Stomach (tissue), 7 donors: ENCODE data around the genes EPHA3, OR5H6 and GPR15.

DNA sequence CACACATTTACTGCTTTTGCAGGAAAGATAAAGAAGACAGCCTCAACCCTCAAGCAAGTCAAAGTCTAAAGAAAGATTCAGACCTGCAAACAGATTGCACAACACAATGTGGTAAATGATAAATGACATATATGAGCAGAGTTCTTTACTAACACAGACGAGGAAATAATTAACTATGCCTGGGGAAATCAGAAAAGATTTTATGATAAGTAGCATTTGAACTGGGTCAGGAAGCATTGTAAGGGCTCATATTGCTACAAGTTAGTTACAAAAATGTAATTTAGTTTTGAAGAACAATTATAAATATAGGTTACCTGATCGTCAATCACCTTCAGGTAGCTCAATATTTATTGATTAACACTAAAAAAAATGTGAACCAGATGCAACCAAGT is 20.8 kb upstream of the CHMP2B start:
- PRO-cap = no peak
- RAMPAGE, long total RNA, 5 experiments = no peak in any of the 5 experiments
- RRBS = no CpG with 5 or more reads among the region's 2 CpGs

DNA sequence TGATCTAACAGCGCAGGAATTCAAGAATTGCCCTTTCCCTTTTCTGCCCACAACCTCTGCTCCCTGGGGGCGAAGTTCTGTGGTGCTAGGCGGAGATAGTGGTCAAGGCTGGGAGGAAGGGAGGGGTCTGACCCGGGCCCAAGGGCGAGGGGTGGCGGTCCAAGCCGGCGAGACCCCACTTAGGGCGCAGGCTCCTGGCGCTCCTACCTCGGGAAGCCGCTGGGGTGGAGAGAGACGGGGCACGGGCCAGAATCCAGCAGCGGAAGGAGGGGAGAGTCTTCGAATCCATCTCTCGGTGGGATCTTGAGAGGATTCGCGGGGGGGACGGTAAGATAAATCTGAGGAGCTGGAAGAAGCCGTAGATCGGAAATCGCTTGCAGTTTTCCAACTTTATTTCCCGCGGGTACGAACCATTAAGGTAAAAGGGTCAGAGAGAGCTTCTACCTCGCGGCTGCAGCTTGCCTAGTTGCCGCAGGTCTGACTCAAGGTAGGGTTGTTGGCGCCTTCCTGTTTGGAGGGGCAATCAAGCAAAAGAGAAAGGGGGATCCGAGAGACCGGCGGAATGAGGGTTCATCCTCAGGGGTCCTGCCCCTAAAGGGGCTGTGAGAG is 604 bp downstream of the HTR1F start:
- PRO-cap = no peak
- RAMPAGE, long total RNA, 5 experiments = no peak in any of the 5 experiments
- RRBS = no CpG with 5 or more reads among the region's 33 CpGs

DNA sequence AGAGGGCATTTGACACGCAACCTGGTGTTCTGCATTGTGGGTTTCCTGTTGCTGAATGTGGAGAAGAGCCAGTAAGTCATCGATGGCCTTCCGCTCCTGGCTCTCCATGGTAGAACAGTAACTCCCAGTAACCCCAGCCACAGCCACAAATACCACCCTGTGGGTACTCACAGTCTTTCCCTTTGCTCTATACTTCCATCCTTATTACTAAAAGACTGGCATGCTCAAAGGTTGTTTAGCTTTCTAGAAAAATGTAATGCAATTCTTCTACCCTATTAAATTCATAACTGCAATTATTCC is 61.4 kb downstream of the CGGBP1 start:
- PRO-cap = no peak
- RAMPAGE, long total RNA, 5 experiments = no peak in any of the 5 experiments
- RRBS = no CpG with 5 or more reads among the region's 3 CpGs

DNA sequence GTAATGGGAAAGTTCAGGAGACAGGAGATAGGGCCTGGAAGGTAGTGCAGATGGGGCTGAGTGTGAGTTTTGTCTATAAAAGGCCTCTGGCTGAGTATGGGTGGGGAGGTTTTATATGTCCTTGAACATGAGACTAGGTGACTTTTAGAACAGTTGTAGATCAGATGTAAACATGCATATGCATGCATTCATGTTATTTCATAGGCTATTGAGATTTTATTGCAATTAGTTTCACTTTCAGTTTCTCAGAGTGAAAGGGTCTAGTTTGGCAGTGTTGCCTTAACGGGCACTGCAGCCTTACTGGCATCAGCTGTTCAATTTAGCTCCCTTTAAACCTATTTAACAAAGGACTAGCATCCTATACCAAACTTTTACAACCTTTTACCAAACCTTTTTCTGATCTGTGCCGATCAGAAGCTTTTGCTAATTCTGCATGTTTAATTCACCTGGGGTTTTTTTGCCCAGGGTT is 27.0 kb downstream of the CGGBP1 start:
- PRO-cap = no peak
- RAMPAGE, long total RNA, 5 experiments = no peak in any of the 5 experiments
- RRBS = no CpG with 5 or more reads among the region's 2 CpGs

DNA sequence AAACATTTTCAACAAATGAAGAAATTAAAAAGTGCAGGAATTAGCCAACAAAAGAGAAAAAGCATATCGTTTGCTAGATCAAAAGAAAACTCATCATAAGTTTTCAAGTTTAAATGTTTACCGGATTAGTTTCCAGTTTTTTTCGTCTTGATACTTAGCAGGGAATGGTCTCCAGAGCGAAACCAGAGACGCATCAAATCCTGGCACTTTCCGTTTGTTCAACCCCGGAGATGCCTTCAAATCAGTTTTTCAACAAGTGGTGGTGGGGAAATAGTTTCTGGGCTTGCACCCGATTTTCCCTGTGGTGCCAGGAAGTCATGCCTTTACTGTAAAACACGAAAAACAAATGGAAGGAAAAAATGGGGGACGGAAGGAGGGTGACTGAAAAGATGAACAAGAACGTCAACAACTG is 901 bp downstream of the CGGBP1 start:
- PRO-cap = unidirectional peak, plus-strand start at position 345 of the sequence
- RAMPAGE, long total RNA, 5 experiments = start-site peak on the minus strand in 2 of 5 experiments, centred at positions 141 to 359 of the sequence, 5 to 16 reads per replicate
- RRBS = 3% methylated on average over 4 of the region's 11 CpGs

DNA sequence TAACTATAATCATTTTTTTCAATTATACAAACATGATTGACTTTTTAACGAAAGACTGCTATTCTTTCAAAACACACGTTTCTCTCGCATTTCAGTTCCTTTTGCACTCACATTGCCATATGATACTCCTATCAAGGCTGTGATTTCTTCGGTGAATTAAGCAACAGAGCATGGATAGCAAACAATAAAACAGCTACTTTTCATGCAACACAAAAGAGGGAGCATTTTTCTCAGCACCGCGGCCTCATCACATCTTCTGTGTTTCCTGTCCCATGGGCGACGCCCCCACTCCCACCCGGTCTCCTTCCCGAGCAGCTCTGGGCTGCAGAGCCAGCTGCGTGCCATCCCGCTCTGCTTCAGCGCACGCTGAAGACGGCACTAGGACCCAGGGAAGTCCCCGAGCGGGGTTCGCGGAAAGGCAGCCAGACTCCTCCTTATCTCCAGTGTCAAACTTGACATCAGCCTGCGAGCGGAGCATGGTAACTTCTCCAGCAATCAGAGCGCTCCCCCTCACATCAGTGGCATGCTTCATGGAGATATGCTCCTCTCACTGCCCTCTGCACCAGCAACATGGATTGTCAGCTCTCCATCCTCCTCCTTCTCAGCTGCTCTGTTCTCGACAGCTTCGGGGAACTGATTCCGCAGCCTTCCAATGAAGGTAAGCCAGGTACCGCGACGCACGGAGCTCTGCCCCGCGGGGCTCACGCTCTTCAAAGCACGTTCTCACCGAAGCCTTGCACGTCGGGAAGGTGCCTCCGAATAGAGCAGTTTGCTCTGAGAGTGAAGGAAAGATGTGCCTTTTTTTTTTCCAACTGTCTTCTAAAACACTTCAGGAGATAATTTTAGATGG is at the start of gene EPHA3:
TSS of gene EPHA3 (plus strand) at position 443 of the 850 bp plus-strand sequence.
- PRO-cap = bidirectional peak, plus-strand start at position 449 of the sequence, minus-strand start at position 319 of the sequence
- RAMPAGE, long total RNA, 5 experiments = start-site peak on the plus strand in 4 of 5 experiments, centred at positions 471 to 504 of the sequence, 7 to 105 reads per replicate
- RRBS = no CpG with 5 or more reads among the region's 37 CpGs

- PRO-cap = no peak
- RAMPAGE, long total RNA, 5 experiments = no peak in any of the 5 experiments
- RRBS = no CpG with 5 or more reads among the region's 1 CpG
Measured at GRCh38 chr3:89693703-89694022, 586.2 kb downstream of the EPHA3 start.

GRCh38 chr3:93938583-93939232 is 35.0 kb downstream of the PROS1 start:
- PRO-cap = no peak
- RAMPAGE, long total RNA, 5 experiments = start-site peak on the minus strand in 1 of 5 experiments, at chr3:93938830-93938998 at its widest, 6 reads per replicate
- RRBS = no CpG with 5 or more reads among the region's 7 CpGs

DNA sequence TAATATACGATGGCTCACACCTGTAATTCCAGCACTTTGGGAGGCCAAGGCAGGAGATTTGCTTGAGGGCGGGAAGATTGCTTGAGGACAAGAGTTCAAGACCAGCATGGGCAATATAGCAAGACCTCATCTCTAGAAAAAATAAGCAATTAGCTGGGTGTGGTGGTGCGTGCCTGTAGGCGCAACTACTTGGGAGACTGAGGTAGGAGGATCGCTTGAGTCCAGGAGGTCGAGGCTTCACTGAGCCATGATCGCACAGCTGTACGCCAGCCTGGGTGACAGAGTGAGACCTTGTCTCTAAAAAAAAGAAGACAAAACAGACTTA is 7.3 kb downstream of the NSUN3 start:
- PRO-cap = no peak
- RAMPAGE, long total RNA, 5 experiments = no peak in any of the 5 experiments
- RRBS = no CpG with 5 or more reads among the region's 8 CpGs

DNA sequence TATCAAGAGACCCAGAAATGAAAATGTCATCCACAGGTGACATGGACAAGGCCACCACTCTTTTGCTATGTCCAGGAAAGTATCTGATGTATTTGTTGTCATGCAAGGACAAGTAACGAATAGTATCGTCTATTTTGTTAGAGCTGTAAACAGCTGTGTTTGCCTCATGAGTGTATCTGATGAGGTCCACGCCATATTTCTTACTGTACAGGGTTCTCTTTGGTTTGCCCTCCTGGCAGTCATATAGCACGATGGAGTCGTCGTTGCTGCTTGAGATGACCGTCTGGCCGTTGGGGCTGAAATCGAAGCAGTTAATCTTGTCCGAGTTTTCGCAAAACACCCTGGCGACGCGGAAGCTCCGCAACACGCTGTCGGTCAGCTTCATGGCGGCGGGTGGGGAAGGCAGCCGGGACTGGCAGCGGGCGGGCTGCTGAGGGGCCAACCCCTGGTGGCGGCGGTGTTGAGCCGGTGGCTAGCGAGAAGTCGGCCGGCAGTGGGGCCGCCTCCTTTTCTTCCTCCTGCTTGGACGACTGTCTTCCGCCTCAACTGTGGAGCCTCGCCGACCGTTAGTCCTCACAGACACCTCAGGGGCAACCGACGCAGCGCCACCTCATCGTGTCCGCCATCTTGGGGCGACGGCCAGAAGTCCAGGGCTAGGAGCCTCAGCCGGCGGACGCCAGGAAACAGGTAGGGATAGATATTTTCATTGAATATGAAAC is 874.9 kb downstream of the NSUN3 start:
- PRO-cap = no peak
- RAMPAGE, long total RNA, 5 experiments = no peak in any of the 5 experiments
- RRBS = 93% methylated on average over 6 of the region's 44 CpGs

DNA sequence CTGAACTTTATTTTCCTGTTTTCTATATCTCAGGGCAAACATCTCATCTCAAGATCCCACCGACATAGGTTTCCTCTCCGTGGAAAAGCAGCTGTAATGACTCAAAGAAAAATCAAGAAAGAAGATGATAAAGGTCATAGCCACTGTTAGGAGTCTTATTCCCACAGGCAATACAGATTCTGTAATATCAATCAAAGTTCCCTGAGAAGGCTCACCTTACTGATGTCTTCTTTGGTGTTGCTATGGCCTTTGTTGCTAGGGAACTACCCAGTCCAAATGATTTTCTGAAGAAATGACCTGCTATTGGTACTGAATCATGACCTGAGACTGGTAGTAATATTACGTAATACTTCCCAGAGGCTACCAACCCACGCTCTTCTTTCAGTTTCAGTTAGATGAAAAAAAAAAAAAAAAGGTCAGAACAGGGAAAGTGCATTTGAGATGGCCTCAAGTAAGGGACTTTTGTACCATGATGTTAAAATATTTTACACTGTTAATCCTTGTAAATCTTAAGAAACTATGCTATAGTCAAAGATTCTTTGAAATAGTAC is 1092.5 kb upstream of the EPHA6 start:
- PRO-cap = no peak
- RAMPAGE, long total RNA, 5 experiments = no peak in any of the 5 experiments
- RRBS = no CpG with 5 or more reads among the region's 4 CpGs

GRCh38 chr3:97886283-97886631 is 64.4 kb downstream of the CRYBG3 start:
- PRO-cap = unidirectional peak, plus-strand start at chr3:97886471
- RAMPAGE, long total RNA, 5 experiments = no peak in any of the 5 experiments
- RRBS = no CpG with 5 or more reads among the region's 1 CpG

- PRO-cap = no peak
- RAMPAGE, long total RNA, 5 experiments = no peak in any of the 5 experiments
- RRBS = no CpG with 5 or more reads among the region's 4 CpGs
Measured at GRCh38 chr3:98263834-98264419, at the start of gene OR5H6. OR5H6 (plus strand) TSS chr3:98264244.

DNA sequence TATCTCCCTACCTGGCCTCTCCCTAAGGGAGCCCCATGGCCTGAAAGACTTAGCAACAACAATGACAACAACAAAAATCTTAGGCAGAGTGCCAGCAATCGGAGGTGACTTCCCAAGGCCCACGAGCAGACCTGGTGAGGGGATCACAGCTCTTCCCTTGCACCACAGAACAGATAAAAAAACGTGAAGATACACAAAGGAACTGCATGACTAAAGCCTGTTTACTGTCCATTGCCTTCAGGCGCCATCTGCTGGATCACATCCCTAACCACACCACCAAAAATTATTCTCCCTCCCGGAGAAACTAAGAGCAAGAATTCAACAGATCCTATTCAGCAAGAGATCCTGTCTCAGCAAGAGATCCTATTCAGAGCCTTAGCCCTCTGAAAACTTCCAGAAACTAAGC is 24.2 kb upstream of the OR5K4 start:
- PRO-cap = no peak
- RAMPAGE, long total RNA, 5 experiments = no peak in any of the 5 experiments
- RRBS = no CpG with 5 or more reads among the region's 5 CpGs

- PRO-cap = no peak
- RAMPAGE, long total RNA, 5 experiments = no peak in any of the 5 experiments
- RRBS = no CpG with 5 or more reads among the region's 11 CpGs
Measured at GRCh38 chr3:98531828-98532560, at the start of gene GPR15. GPR15 (plus strand) TSS chr3:98531978.

DNA sequence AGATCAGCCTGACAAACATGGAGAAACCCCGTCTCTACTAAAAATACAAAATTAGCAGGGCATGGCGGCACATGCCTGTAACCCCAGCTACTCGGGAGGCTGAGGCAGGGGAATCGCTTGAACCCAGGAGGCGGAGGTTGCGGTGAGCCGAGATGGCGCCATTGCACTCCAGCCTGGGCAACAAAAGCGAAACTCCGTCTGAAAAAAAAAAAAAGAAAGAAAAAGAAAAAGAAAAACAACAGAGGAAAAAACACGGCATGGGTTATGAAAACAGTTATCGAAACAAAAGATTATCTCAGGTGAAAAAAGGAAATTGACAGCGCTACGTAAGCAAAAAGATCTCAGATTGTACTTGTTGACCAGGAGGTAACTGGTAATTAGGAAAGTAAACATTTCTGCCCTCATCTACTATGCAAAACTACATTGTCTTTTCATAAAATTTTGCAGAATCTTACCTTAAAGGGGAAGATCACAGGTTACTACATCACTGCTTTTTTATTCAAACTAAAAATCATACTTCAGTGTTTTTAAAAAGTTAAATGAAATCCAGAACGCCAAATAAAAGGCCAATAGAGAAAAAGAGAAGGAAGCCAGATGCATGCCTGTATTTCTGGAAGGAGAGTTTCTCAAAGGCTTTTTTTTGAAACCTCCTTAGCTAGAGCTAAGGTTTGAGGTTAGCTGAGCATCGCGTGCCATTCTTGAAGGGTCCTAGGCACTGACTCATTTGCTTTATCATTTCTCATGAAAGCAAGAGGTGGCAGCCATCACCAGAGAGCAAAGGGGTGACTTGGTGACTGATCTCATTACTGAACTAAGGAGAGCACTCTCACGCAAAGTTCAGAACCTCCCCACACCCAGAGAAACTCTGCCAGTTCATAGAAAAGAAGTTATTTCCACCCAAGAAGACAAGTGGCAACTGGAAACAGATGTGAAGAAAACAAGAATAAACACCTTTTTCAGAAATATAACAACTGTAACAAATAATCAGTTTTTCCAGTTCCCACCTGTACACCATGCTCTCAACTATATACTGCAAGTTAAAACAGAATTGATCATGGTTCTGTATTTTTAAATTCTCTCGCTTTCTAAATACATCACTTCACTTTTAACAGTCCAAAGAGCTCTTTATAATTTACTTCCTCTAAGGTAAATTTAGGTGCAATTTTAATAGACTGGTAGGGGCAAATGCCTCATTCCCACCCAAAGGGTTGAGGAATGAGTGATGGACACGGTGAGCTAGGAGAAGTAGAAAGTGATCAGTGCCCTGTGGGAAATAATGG is 24.3 kb downstream of the GPR15 start:
- PRO-cap = no peak
- RAMPAGE, long total RNA, 5 experiments = no peak in any of the 5 experiments
- RRBS = no CpG with 5 or more reads among the region's 20 CpGs

- PRO-cap = unidirectional peak, plus-strand start at chr3:98785268
- RAMPAGE, long total RNA, 5 experiments = no peak in any of the 5 experiments
- RRBS = no CpG with 5 or more reads among the region's 1 CpG
Measured at GRCh38 chr3:98785019-98785686, 22.0 kb downstream of the ST3GAL6 start.

DNA sequence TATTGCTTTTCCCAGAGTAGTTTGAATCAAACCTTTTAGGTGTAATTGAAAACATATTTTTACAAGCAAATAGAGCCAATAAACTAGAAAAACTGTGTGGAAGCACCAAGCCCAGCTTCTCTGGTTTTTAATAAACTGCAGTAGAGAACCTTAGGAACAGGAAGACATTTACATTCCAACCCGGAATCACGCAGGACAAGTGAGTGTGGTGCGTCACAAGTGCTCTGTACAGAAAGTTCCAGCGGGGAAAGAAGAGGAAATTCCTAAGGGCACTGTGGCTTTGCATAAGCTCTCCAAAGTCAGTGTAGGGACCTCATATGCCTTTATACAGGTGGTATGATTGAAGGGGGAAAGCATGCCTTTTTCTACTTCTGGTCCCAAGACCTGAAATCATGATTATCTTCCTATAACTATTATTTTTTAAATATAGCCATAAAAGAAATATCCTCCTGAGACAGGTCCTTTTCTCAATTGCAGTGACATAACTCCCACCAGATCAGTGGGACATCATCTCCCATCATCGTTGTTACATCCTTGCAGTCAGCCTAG is 21.6 kb downstream of the COL8A1 start:
- PRO-cap = bidirectional peak, plus-strand start at position 337 of the sequence, minus-strand start at position 122 of the sequence
- RAMPAGE, long total RNA, 5 experiments = no peak in any of the 5 experiments
- RRBS = no CpG with 5 or more reads among the region's 5 CpGs

DNA sequence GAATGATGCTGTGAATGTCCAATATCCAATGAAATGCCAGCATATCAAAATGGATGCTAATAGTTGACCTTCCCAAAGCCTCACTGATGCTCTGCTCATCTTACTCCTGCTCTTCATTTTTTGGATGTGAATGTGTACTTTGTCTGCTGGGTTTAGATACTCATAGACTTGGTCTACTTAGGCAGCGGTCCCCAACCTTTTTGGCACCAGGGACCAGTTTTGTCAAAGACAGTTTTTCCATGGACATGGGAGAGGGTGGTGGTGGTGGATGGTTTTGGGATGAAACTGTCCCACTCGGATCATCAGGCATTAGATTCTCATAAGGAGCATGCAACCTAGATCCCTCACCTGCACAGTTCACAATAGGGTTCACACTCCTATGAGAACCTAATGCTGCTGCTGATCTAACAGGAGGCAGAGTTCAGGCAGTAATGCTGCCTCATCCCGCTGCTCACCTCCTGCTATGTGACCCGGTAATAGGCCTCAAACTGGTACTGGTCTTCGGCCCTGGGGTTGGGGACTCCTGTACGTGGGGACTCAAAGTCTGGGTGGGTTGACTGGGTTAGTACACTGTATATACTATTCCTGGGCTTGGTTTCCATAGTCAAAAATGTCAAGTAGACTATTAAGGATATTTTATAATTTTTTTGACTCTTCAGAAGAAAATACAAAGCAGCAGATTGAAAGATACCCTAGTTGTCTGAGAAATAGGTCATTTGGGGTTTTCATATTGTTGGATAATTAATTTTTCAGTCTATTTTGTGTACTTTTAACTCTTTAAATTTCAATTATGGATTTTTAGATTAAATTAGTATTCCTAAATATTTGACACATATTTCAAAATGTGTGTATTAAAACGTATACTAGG is 45.4 kb downstream of the CMSS1 start:
- PRO-cap = no peak
- RAMPAGE, long total RNA, 5 experiments = start-site peak on the minus strand in 1 of 5 experiments, centred at positions 282 to 378 of the sequence, 5 to 6 reads per replicate
- RRBS = no CpG with 5 or more reads among the region's 7 CpGs

- PRO-cap = no peak
- RAMPAGE, long total RNA, 5 experiments = no peak in any of the 5 experiments
- RRBS = no CpG with 5 or more reads among the region's 3 CpGs
Measured at GRCh38 chr3:99909970-99910416, 92.3 kb downstream of the CMSS1 start.